Melanocyte of skin (primary cell): ENCODE measurements around the gene SH3BGRL2.

- CAGE, long polyA plus RNA, 2 experiments = no peak in any of the 2 experiments
Measured at GRCh38 chr6:77464183-77465032, 1.1 kb upstream of the HTR1B start.

GRCh38 chr6:77465916-77466908, 2.9 kb upstream of the HTR1B start:
- CAGE, long polyA plus RNA, 2 experiments = no peak in any of the 2 experiments

GRCh38 chr6:78940520-78941321, 73.4 kb downstream of the IRAK1BP1 start:
- CAGE, long polyA plus RNA, 2 experiments = no peak in any of the 2 experiments

GRCh38 chr6:79076680-79077412, 1.2 kb downstream of the PHIP start:
- CAGE, long polyA plus RNA, 2 experiments = no peak in any of the 2 experiments

GRCh38 chr6:79180307-79180650, 102.2 kb upstream of the PHIP start:
- CAGE, long polyA plus RNA, 2 experiments = no peak in any of the 2 experiments

DNA sequence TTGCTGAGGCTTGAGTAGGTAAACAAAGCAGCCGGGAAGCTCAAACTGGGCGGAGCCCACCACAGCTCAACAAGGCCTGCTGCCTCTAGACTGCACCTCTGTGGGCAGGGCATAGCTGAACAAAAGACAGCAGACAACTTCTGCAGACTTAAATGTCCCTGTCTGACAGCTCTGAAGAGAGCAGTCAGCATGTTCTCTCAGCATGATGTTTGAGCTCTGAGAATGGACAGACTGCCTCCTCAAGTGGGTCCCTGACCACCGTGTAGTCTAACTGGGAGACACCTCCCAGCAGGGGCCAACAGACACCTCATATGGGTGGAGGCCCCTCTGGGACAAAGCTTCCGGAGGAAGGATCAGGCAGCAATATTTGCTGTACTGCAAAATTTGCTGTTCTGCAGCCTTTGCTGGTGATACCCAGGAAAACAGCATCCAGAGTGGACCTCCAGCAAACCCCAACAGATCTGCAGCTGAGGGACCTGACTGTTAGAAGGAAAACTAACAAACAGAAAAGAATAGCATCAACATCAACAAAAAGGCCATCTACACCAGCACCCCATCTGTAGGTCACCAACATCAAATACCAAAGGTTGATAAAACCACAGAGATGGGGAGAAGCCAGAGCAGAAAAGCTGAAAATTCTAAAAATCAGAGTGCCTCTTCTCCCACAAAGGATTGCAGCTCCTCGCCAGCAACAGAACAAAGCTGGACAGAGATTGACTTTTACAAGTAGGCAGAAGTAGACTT, 41.0 kb upstream of the LCA5 start:
- CAGE, long polyA plus RNA, 2 experiments = no peak in any of the 2 experiments

GRCh38 chr6:79630659-79631382, at the start of gene SH3BGRL2:
SH3BGRL2 (plus strand) TSS chr6:79631329.
- CAGE, long polyA plus RNA, 2 experiments = no peak in any of the 2 experiments

DNA sequence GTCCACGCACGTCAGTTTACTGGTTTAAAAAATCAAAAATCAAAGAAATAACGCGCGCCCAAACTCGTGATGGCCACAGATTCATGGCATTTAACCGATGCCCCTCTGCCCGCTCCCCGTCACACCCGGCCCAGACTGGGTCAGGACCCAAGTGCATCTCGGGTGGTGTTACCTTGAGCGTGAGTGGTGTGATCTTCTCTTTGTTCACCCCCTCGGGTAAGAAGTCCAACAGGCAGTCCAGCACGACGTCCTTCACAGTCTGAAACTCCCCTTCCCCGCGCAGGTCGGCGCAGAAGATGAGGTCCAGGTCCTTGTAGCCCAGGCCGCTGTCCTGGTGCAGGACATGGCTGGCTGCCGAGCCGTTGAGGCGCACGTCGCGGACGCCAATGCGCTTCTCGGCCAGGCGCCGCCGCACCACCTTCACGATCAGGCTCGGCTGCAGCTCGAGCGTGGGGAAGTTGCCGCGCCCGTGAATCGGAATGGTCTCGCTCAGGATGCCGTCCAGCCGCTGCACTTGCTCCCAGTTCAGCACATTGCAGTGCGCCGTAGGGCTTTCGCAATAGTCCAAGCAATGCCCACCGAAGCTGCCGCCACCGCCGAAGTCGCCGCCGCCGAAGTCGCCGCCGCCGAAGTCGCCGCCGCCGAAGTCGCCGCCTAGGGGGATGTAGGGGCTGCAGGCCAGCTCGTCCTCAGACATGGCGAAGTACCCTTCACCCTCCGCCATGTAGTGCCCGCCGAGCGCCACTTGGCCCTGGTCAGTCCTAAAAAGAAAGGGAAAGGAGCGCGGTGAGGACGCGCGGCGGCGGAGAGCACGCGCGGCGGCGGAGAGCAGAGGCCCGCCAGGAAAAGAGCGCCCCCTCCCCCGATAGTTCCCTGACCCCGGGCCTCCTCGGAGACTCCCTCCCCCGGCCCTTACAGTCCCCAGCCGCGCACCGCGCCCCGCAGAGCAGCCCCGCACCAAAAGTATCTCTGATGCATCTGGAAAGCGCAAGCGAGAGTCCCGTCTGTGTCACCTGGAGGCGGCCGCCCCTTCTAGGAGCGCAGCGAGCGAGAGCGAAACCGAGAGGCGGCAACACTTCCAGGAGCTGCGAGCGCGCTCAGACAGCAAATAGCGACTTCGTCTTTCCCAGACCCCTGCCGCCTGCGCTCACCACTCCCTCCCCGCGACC, 679 bp downstream of the TENT5A start:
- CAGE, long polyA plus RNA, 2 experiments = no peak in any of the 2 experiments

- CAGE, long polyA plus RNA, 2 experiments = no peak in any of the 2 experiments
Measured at GRCh38 chr6:81820801-81821253, 68.3 kb upstream of the TENT5A start.

- CAGE, long polyA plus RNA, 2 experiments = no peak in any of the 2 experiments
Measured at GRCh38 chr6:82143025-82143470, 104.5 kb downstream of the IBTK start.

DNA sequence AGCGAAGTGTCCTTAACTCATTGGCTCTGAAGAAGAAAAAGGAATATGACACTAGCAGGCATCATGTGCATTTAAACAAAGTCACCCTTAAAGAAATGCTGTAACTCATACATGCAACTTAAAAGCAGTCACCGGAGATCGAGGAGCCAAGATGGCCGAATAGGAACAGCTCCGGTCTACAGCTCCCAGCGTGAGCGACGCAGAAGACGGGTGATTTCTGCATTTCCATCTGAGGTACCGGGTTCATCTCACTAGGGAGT, 194.6 kb downstream of the TPBG start:
- CAGE, long polyA plus RNA, 2 experiments = no peak in any of the 2 experiments

DNA sequence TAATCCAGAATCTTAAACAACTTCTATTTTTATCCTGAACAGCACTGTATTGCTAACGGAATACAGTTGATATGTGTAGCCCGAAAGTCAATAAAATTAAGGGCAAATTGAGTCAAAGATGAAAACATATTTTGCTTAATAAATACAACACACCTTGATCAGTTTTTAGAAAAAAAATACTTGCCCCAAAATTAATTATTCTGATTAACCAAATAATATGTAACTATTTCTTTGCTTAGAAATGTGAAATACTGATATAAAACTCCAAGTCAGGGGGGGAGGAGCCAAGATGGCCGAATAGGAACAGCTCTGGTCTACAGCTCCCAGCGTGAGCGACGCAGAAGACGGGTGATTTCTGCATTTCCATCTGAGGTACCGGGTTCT, 97.2 kb downstream of the ME1 start:
- CAGE, long polyA plus RNA, 2 experiments = no peak in any of the 2 experiments

DNA sequence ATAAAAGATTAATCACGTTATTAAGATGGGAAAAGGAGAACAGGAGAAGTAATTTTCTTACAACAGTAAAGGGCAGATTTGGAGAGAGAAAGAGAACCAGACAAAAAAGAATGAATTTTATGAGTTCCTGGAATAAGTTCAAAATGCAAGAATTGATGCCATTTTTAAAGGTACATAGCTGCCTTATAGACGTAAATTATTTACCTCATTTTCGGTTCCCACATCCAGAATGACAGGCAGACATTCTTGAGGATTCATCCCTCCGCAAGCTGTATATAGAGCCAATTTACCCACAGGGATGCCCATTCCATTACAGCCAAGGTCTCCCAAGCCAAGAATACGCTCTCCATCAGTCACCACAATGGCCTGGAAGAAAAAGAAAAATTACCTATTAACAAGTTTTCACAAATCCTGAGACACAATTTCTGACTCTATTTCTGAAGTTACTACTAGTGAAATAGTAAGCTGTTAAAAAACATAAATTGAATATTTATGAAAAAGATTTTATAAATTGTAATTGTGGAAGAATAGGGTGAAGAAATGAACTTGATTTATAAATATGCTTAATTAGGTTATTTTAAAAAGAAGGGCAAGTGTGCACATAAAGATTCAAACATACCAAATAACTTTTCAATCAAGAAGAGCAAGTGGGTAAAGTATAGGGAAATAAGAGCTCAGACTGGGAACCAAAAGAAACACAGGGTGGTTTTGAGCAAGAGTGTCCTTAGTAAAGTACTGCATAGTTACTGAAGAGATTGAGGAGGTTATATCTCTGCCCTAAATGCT, 84.7 kb downstream of the ME1 start:
- CAGE, long polyA plus RNA, 2 experiments = no peak in any of the 2 experiments

DNA sequence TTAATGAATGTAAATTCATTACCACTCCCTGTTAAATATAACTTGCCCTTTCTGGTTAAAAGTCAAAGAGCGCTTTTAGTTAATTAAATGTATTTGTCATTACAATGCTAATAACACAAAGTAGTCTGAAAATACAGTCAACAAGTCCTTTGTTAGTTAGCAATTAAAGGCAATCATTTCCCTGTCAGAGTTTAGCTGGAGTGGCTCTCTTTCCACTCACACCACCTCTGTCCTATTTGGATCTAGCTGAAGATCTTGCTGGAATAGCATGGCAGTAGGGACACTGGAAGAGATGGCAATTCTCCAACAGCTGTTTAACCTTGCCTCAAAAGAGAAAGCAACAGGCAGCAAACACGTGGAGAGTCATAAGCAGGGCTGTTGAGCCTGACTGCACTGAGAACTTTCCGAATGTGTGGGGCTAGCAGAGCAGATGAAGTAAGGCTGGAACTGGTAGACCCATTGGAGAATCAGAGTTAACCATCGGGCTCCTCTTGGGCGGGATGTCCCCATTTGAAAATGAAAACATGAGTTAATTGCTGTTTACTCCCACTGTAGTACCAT, 38.1 kb upstream of the PRSS35 start:
- CAGE, long polyA plus RNA, 2 experiments = no peak in any of the 2 experiments

DNA sequence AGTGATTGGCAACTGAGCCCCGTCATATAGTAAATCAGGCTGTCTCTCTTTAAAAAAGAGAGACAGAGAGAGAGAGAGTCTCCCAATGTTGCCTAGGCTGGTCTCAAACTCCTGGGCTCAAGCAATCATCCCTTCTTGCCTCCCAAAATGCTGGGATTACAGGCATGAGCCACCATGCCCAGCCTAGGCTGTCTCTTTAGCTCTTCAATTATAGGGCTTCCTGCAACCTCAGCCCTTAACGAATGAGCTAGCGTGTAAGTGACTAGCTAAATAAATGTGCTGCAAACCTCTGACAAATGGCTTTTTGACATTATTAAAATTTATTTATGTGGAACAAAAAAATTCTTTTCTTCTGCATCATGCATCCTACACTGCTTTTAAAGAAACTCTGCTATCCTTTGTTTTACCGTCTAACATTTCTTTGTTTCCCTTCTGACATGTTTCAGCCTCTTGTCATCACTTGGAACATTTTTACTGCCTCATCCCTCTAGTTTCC, 9.2 kb downstream of the NT5E start:
- CAGE, long polyA plus RNA, 2 experiments = no peak in any of the 2 experiments

- CAGE, long polyA plus RNA, 2 experiments = no peak in any of the 2 experiments
Measured at GRCh38 chr6:85461012-85461687, 11.3 kb downstream of the NT5E start.

GRCh38 chr6:85675816-85676195, 33.1 kb upstream of the SYNCRIP start:
- CAGE, long polyA plus RNA, 2 experiments = no peak in any of the 2 experiments

- CAGE, long polyA plus RNA, 2 experiments = no peak in any of the 2 experiments
Measured at GRCh38 chr6:85677710-85678812, 35.4 kb upstream of the SYNCRIP start.

DNA sequence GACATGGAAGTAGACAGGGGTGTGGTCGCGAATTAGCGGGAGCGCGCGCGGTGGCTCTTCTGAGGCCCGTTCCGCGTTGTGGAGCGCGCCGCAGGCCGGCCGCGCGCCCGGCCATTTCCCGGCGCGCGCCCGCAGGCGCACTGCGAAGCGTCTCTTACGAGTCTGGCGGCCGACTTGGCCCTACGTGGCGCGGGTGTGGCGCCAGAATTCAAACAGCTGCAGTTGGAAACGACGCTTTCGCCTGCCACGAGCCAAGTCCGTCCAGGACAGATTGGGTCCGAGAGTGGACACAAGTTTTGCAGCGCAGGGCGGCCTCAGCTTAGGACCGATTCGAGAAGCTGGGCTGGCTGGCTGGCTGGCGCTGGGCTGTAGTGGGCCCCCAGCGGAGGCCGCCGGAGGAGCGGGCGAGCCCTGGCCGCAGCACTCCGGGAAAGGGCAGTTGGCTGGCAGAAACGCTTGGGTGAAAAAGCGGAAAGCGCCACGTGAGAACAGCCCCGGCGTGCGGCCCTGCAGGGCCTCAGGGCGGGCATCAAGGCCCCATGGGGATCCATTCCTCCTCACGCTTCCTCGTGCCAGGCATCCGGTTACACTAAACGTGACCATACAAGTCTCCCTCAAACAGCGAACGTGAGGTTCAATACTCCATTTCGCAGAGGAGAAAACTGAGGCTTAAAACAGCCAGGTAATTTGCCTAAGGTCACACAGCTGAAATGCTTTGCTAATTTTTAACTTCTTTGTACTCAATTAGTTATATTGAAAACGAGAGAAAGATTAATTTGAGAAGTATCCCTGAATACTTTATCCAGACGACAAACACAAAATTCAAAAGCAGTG, 36.3 kb upstream of the SYNCRIP start:
- CAGE, long polyA plus RNA, 2 experiments = no peak in any of the 2 experiments

DNA sequence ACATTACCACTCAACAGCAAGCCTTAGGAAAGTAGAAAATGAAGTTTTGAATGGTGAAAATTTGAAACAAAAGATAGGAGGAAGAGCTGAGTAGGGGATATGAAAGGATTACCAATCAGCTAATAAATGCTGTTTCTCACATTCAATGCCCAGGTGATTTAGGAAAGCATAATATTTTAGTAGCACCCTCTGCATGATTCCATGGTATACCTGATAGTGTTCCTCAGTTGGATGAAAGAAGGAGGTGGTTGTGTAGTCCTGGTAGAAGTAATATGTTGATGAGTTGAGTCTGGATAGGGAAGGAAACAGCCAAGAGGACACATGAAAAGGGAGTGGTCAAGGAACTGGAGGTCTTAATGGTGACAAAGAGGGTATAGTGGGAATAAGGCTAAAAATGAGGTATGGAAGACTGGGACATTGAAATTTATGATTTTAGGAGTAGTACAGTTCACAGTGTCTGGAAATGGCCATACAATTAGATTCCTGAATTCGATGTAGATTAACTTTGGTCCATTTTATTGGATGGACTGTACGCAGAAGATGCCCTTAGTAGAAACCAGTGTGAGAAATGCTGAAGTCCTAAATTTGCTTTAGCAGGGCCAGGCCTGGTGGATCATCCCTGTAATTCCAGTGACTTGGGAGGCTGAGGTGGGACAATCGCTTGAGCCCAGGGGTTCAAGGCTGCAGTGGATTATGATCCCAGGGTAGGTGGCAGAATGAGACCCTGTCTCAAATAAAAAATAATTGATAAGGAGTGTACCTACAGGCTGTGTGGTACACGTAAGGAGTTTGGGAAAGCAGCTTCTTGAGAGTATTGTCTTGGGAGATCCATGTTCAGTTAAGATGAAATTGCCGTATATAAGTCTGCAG, 49.3 kb upstream of the SMIM8 start:
- CAGE, long polyA plus RNA, 2 experiments = no peak in any of the 2 experiments